Mammary microvascular endothelial cell (primary cell): ENCODE measurements around the gene NUTM2F.

- RAMPAGE, long total RNA = no peak
Measured at GRCh38 chr9:94119330-94119696, 35.0 kb downstream of the PTPDC1 start.

DNA sequence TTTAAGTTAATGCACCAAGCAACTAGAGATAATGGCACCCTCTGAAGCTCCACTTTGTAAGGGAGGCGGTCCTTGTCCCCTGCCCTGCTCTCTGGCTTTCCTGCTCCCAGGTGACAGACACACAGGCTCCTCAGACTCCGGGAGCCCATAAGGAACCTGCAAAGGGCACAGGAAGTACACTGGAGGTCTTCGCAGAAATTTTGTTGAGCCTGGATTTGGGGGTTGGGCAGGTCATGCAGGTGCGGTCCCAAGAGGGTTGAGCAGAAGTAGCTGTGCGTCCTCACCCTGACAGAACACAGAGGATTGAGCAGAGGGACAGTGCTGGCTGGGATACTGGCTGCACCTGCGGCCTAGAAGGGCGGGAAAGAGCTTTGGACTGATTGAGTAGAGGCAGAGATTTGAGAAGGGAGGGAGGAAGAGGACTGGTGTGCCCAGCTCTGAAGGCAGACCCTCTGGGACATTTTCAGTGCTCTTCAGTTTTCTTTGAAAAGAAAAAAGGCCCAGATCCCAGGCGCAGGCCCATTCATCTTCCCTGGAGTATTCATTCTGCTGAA, 65.4 kb downstream of the PTPDC1 start:
- RAMPAGE, long total RNA = no peak

- RAMPAGE, long total RNA = no peak
Measured at GRCh38 chr9:94166699-94167531, 82.7 kb downstream of the PTPDC1 start.

GRCh38 chr9:94178450-94179434, 80.4 kb upstream of the ZNF169 start:
- RAMPAGE, long total RNA = no peak

DNA sequence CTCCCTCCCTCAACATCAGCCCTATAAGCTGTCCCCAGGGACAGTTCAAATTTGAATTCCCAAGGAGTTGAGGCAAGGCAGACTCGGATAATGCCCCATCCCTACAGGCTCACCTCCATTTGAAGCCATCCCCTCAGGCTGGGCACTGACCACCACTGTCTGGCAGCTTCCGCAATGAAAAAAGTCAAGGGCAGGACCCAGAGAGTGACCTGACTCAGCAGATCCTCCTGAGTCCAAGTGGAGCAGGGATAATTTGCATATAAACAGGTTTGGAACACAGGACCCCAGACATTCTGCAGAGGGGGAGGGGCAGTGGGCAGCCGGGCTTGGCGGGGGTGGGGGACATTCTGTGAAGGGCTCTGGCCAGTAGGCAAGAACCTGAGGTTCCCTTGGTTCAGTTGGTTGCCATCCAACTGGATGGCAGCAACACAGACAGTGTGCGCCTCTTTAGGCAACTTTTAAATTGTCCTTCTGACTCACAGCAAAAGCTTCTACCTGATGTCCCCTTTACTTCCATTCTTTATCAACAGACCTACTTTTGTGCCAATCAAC, at the start of gene NUTM2F:
TSS of gene NUTM2F (minus strand) at position 150 of the 552 bp plus-strand sequence.
- RAMPAGE, long total RNA = no peak

- RAMPAGE, long total RNA = no peak
Measured at GRCh38 chr9:94332718-94333089, 4.3 kb upstream of the NUTM2F start.

- RAMPAGE, long total RNA = no peak
Measured at GRCh38 chr9:94440728-94441461, 66.5 kb downstream of the MFSD14B start.

DNA sequence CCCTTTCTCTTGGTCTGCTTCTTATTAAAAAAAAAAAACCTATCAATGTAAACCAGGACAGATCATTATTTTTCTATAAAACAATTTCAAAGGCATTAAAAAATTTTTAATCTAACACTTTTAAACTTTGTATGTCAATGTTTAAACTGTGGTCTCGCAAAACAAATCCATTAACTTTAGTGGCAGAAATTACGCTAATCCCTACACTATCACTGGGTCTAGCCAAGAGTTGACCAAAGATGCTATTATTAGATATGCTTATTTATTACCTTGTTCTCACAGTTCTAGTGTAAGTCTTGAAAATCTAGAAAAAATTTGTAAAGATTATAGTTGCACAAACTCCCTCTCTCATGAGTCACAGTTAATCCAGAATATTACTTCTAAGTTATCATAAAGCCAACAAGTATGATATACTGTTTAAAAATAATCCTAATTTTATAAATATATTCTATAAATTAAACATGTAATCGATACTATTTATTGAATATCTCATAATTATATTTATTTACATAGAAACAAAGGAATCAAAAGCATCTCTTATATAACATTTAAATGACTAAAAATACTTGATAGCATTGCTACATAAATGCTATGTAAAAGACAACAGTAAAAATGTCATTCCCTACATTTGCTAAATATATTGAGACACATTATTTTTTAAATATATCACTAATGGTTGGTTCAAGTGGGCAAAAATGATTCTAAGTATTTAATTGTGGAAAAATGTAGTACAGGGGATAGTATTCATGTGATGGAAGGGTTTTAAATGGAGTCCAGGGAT, 43.9 kb downstream of the FBP2 start:
- RAMPAGE, long total RNA = no peak

DNA sequence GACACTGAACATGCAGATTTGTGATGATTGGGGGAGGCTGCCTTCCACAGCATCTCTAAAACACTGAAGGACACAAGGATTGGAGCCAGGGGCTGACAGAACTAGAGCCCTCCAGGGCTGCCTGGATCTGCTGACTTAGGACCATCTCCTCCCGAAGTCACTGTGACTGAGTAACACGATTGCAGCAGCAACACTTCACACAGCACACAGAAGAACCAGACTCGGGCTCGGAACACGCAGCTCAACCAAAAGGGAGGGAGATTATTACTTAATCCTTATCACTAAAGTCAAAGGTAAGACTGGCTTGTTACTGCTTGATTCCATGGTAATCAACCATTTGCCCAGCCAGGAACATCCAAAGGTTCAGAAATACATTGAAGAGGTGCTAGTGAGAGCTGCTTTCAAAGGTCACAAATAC, 7.8 kb downstream of the FBP1 start:
- RAMPAGE, long total RNA = no peak

DNA sequence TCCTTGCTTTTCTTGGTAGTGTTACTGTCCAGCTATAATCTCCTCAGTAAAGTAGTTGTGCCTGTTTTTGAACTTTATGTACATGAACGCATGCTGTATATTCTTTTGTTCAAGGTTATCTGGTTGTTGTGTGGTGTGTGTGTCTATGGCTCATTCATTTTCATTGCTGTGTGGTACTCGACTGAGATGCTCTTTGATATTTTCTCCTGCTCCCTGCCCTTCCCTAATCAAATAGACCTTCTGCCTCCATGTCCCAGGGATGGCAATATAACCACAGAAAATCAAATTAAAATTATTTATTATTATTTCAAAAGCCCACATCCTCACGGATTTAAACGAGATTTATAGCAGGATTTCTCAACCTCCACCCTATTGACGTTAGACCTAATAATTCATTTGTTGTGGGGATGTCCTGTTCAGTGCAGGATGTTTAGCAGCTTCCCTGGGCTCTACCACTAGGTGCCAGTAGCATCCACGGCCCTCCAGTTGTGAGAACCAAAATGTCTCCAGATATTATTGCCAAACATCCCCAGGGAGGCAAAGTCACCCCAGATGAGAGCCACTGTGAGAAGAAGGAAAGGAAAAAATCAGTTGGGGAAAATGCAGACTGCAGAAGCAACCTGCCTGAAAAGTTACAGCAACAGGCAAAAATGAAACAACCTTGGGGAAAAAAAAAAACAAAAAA, 29.4 kb upstream of the FBP1 start:
- RAMPAGE, long total RNA = no peak

- RAMPAGE, long total RNA = no peak
Measured at GRCh38 chr9:94734142-94734367, 7.6 kb downstream of the AOPEP start.

GRCh38 chr9:94827306-94828368, 101.1 kb downstream of the AOPEP start:
- RAMPAGE, long total RNA = no peak

GRCh38 chr9:94919188-94919851, 192.8 kb downstream of the AOPEP start:
- RAMPAGE, long total RNA = no peak

DNA sequence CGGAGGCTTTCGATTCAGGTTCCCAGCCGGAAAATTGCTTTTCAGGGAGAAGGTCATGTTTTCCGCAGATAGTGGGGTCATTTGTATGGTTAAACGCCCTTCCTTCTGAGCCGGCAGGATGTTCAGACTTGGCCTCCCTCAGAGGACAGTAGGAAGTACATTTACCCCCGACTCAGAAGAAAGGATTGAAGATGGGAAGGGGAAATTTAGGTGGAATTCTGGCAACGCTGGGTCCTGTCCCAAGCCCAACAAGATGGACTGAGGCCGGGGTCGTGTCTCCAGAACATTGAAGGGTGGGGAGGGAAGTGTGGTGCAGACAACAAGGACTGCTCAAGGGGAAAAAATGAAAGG, 195.2 kb downstream of the AOPEP start:
- RAMPAGE, long total RNA = no peak

GRCh38 chr9:94948727-94949275, 222.3 kb downstream of the AOPEP start:
- RAMPAGE, long total RNA = no peak

DNA sequence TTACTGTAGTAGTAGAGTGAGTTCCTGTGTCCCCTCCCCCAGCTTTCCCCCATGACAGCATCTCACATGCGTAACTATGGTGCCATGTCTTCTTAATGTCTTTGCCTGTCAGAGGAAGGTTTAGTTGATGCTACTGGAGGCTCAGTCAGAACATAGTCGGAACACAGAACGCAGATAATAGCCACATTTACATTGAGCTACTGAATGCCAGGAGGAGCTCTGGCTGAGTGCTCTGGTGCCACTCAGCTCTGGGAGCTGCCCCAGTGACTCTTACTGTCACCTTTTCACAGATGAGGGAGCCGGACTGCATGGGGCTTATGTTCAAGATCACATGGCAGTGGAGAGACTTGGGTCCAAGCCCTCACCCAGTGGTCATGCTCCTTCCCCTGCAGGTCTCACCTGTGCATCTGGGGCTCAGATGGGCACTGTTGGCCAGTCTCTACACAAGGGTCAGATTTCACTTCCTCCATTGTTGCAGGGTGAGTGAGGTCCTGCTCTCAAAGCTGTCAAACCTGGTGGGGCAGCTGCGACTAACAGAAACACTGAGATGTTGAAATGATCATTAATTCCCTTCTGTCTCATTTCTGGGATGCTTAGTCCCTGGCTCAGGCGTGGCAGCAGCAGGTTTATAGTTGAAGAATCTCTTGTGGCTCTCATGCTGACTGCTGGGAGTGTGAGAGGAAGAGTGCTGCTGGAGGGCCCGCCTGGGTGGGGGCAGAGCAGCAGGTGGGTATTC, 223.8 kb downstream of the AOPEP start:
- RAMPAGE, long total RNA = no peak

- RAMPAGE, long total RNA = no peak
Measured at GRCh38 chr9:94974127-94974769, 247.7 kb downstream of the AOPEP start.

DNA sequence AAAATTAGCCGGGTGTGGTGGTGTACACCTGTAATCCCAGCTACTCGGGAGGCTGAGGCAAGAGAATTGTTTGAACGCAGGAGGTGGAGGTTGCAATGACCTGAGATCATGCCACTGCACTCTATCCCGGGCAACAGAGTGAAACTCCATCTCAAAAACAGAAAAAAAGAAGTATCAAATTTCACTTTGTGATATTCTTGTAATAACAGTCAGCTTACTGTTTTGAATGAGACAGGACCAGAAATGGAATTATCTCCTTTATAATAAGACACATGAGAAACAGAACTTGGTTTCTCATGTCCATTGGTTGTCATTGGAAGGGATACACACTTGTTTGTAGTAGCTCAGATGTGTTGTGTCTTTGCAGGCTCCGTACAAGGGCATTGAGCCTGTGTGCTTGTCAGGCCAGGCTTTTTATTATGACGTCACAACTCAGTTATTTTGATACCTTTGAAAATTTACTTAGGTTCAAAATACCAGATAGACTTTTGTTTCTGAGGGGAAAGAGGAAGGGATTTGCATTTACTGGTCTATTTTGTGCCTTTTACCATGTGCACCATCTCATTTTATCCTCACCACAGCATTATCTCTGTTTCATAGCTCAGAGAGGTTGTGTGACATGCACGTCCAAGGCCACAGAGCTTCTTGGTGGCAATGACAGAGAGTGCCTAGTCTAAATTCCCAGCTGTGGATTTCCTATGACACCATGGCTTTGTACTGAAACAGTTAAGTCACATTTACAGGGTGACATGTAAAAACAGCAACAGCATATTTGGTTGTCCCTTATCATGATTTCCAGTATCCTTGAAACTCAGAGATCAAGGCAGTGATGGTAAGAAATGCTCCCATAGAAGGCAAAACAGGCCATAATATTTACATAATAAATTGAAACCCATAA, 268.5 kb downstream of the AOPEP start:
- RAMPAGE, long total RNA = no peak

GRCh38 chr9:94999913-95000345, 273.4 kb downstream of the AOPEP start:
- RAMPAGE, long total RNA = no peak

GRCh38 chr9:95024137-95024962, 293.2 kb downstream of the FANCC start:
- RAMPAGE, long total RNA = no peak